Smooth muscle cell (in vitro differentiated cells): ENCODE measurements around the genes HNRNPA0 and BRD8.

DNA sequence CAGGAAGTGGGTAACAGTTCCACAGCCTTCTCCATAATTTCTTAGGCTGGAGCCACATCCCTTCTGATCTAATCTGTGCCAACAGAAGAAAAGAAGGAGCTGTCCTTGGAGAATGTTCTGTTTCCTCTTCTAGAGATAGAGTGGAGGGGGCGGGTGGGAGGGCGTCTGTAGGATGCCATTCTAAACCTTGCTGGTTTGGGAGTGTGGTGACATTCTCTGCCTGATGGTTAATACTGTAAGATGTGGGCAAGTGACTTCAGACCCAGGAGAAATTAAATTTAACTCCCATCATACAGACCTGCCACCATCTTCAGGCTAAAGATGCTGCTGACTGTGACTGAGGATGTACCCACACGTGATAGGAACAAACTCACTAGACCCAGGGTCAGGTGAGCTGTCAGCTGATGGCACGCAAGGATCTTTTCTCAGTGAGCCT is 437.5 kb downstream of the SPOCK1 start:
- RAMPAGE, long total RNA, result no peak

DNA sequence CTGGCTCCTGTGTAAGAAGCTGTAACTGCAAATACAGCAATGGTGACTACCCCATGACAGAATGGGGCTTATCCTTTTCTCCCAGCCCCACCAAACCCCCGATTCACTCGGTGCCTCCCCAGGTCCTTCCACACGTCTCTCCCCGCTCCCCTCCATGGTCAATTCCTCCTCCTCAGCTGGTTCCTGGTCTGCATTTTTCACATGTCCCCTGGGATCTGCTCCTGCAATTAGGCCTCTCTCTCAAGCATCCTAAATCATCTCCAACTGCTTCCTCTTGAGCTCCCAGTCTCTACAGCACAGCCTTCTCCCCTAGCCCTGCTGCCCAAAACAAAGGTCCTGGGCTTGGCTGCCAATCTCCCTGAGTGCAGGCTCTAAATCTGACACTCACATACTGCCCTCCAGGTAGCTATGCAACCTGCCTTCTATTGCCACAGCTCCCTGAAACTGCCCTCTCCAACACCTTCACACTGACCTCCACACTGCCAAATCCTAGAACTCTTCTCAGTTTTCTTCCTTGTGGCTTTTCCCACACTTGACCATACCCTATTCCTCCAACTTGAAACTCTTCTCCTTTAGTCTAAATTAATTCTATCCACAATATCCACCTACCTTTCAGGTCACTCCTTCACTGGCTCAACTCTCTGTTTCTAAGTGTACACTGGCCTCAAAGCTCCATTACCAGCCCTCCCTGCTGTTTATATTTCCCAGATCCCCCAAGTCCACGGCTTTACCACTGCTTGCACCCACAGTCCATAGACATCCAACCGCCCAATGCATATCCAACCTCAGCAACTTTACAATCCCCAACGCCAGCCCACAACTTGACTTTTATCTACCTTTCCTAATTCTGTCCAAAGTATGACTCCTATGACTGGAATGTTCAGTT is 107.4 kb downstream of the SPOCK1 start:
- RAMPAGE, long total RNA, result no peak

- RAMPAGE, long total RNA, result no peak
Observed at GRCh38 chr5:137737348-137738281, 1.7 kb upstream of the KLHL3 start.

- RAMPAGE, long total RNA, result start-site peak on the minus strand at chr5:137754334-137754347, 22 and 17 reads in 2 replicates
Observed at GRCh38 chr5:137754255-137755172, at the start of gene HNRNPA0. Gene HNRNPA0, minus strand, starts transcription at chr5:137754363.

DNA sequence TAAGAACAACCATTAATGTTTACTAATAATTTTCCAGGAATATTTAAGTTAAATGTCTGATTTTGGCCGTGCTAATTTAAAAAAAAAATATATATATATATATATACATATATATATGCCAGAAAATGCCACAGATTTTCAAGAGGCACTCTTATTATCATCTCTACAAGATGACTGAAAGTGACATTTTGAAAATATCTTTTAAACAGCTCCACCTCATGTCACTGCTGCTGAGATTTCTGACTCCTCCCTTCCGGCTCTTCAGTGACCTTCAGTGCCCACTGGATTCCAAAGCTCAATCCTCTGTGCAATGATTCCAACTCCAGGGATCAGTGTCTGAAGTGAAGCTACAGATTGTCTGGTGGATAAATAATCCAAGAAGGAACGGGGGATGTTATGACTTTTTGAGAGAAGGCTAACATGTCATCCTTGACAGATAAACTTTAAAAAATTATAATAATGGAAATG is 46.8 kb upstream of the HNRNPA0 start:
- RAMPAGE, long total RNA, result no peak

GRCh38 chr5:137837754-137838049 is 30.0 kb upstream of the MYOT start:
- RAMPAGE, long total RNA, result no peak

- RAMPAGE, long total RNA, result no peak
Observed at GRCh38 chr5:137870552-137871615, 3.2 kb downstream of the MYOT start.

DNA sequence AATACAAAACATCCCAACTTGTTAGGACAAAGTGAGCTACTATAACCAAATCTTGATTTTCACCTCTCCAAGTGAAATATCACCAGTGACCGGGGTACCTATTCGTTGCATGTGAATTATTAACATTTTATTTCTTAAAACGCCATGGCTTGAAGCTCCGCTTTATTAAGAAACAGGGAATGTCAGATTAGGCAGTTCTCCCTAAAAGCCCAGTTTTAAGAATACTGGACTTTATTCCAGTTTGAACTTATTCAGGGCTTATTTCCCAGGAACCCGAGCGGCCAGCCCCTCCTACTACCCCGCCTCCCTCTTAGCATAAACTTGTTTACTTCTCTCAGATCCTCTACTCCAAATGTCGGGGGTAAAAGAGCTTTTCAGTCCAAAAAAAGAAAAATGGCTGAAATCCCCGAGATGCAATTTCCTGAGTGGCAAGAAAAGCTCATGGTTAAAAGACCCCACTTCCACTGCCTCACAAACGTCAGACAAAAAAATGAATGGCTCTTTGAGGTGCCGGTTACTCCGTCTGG is 606 bp downstream of the BRD8 start:
- RAMPAGE, long total RNA, result no peak

DNA sequence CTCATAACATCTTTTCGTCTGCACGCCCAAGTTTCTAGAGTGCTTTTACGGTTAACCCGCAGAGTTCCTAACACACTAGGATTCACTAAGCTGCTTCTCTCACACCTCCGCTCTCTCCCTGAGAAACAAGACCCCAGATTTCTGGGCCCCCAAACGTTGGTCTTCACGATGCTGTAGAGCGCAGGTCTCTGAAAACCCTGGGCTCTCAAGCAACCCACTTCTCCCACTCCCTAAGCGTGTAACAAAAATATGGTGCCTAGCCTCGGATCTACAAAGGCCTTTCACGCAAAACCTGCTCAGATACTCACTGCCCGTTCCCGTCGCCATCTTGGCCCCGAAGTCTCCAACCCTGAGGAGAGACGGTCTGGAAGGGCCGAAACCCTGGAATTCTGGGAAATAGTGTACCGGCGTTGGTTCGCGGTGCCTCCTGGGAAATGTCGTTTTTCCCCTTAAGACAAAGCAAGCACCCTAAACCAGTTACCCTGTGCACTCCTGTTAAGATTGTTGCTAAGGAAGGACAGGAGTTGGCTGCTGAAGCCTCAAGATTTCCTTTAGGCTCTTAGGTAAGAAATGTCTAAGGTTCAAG is at the start of gene BRD8:
Gene BRD8, minus strand, starts transcription at position 343 of the 586 bp plus-strand sequence.
- RAMPAGE, long total RNA, result start-site peak on the minus strand centred at position 355 of the sequence, 41 bp wide, 2,612 and 1,178 reads in 2 replicates

DNA sequence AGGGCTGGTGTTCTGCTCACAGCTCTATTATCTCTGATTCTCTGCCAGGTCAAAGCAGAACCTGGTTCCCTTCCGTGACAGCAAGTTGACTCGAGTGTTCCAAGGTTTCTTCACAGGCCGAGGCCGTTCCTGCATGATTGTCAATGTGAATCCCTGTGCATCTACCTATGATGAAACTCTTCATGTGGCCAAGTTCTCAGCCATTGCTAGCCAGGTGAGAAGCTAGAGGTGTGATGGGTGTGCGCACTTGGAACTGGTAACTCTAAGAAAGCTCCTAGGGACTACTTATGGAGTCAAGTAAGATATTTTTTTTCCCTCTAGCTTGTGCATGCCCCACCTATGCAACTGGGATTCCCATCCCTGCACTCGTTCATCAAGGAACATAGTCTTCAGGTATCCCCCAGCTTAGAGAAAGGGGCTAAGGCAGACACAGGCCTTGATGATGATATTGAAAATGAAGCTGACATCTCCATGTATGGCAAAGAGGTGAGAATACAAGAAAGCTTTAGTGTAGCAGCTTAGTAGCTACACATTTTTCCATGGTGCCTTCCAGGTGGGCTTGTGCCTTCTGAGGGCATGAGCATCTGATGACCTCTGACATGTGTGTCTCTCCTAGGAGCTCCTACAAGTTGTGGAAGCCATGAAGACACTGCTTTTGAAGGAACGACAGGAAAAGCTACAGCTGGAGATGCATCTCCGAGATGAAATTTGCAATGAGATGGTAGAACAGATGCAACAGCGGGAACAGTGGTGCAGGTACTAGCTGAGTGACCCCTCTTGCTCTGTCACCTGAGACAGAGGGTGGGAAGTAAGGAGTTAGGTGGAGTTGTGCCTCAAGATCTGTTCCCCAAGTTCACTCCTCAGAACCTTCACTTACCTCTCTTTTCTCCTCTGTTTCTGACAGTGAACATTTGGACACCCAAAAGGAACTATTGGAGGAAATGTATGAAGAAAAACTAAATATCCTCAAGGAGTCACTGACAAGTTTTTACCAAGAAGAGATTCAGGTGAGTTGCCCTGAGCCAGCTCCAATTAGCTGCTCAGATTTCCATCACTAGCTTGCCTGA is 5.6 kb downstream of the KIF20A start:
- RAMPAGE, long total RNA, result no peak

- RAMPAGE, long total RNA, result no peak
Observed at GRCh38 chr5:138276303-138276852, 2.0 kb upstream of the GFRA3 start.

- RAMPAGE, long total RNA, result no peak
Observed at GRCh38 chr5:138316363-138316735, 15.3 kb downstream of the CDC25C start.

GRCh38 chr5:138345203-138346133 is 7.0 kb upstream of the KDM3B start:
- RAMPAGE, long total RNA, result no peak

GRCh38 chr5:138346705-138347798 is 5.4 kb upstream of the KDM3B start:
- RAMPAGE, long total RNA, result no peak

- RAMPAGE, long total RNA, result no peak
Observed at GRCh38 chr5:138385876-138386816, 33.7 kb downstream of the KDM3B start.

GRCh38 chr5:138463503-138464528 is 1.5 kb upstream of the EGR1 start:
- RAMPAGE, long total RNA, result no peak

- RAMPAGE, long total RNA, result no peak
Observed at GRCh38 chr5:138469083-138469213, 3.7 kb downstream of the EGR1 start.

DNA sequence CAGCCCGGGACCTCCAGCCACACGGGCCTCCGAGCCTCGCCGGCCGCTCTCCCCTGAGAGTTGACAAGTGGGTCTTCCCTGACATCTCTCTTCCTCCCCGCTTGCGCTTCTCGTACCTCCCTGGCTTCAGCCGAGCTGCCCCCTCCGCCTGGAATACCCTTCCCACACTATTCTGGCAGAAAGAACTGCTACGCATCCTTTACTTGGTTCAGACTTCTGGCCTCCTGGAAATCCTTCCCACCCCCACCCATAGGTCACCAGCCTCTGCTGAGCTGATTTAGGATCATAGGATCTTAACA is 27.1 kb downstream of the EGR1 start:
- RAMPAGE, long total RNA, result no peak

GRCh38 chr5:138504557-138505548 is 38.2 kb downstream of the ETF1 start:
- RAMPAGE, long total RNA, result no peak

- RAMPAGE, long total RNA, result no peak
Observed at GRCh38 chr5:138529694-138530367, 13.2 kb downstream of the ETF1 start.